Progenitor cell of endocrine pancreas (in vitro differentiated cells): ENCODE results near the gene VDAC2.

GRCh38 chr10:74067534-74068093, 69.7 kb downstream of the VCL start:
- PRO-cap = no peak

DNA sequence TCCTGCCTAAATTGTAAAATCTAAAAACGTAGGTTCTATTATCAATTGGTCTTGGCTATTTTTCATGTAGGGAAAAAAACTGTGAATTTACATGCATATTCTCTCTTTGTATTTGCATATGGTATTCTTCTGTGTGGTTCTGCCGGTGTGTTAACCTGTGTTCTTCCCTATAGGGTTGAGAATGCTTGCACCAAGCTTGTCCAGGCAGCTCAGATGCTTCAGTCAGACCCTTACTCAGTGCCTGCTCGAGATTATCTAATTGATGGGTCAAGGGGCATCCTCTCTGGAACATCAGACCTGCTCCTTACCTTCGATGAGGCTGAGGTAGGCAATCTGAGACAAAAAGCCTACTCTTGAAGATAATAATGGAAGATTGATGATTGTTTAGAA, 72.6 kb downstream of the VCL start:
- PRO-cap = no peak

DNA sequence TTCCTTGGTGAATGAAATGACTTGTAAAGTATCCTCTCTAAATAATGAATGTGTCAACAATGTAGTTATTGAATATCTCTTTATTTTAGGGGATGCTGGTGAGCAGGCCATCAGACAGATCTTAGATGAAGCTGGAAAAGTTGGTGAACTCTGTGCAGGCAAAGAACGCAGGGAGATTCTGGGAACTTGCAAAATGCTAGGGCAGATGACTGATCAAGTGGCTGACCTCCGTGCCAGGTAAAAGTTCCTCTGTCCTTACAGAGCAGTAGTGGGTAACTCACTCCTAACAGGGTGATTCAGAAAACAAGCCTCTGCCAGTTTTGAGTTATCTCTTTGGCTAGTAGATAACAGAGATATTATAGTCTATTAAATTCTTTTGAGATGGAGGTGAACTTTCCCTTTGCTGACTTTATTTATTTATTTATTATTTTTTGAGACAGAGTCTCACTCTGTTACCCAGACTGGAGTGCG, 67.3 kb downstream of the AP3M1 start:
- PRO-cap = no peak

- PRO-cap = no peak
Observed at GRCh38 chr10:74224044-74225043, 73.3 kb downstream of the ADK start.

DNA sequence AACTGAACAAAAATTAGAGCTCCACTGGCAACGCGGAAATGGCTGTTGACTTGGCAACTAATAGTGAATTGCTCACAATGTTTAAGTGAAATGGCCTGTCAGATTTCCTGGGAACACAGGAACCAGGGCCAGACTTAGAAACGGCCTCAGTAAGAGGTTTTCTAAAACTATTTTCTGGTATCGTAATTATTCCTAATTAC, 87.2 kb downstream of the ADK start:
- PRO-cap = no peak

DNA sequence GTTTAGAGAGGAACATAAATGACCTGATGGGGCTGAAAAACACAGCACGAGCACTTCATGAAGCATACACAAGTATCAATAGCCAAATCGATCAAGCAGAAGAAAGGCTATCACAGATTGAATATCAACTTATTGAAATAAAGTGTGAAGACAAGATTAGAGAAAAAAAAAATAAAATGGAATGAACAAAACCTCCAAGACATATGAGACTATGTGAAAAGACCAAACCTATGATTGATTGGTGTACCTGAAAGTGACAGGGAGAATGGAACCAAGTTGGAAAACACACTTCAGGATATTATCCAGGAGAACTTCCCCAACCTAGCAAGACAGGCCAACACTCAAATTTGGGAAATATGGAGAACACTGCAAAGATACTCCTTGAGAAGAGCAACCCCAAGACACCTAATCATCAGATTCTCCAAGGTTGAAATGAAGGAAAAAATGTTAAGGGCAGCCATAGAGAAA, 197.7 kb downstream of the ADK start:
- PRO-cap = no peak

DNA sequence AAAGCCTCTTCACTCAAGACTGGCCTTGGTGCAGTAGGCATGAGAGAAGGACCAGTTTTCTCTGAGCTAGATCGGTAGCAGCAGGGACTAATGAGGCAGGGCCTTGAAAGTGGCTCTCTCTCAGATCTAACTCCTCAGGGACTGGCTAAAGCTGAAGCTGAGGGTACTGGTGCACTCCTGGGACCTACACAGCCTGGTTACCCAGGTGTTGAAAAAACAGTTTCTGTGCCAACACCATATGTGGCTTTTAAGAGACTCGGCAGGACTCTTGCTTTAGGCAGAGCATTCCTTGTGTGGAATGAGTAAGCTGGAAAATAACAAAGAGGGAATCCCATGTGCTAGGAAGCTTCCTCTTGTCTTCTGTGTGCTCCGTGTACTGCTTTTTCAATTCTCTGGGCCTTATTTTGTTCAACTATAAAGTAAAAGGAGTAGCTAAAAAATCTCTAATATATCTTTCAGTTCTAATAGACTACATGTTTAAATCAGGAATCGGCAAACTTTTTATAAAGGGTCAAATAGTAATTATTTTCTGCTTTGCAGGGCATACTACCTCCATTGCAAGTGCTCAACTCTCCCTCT, 186.2 kb upstream of the KAT6B start:
- PRO-cap = no peak

- PRO-cap = no peak
Observed at GRCh38 chr10:74672903-74673283, 153.5 kb upstream of the KAT6B start.

DNA sequence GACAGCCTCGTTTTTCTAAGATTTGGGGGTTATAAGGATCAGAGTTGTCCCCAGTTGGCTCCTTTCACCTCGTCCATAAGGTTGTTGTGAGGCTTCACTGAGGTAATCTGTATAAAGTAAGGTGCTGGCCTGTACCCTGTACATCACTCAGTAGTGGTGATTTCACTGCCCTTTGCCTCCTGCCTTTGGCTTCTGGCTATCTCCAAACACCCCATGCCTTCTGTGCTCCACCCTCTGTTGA, 54.8 kb downstream of the KAT6B start:
- PRO-cap = no peak

DNA sequence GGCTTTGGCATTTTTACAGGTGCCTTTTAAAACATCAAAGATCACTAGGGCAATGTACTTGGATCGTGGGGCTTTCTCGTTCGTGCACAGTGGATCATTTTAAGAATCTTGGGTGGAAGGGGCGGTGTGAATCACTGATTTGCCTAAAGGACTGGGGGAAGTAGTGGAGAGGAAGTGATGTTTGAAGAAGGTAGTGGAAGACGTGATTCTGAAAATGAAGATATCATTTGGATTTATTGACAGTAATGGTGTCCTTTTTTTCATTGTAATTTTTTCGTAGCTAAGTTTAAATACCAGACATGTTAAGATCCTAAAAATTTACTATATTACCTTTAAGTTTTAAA, 897 bp downstream of the SAMD8 start:
- PRO-cap = no peak

GRCh38 chr10:75187964-75188566, 22.5 kb upstream of the VDAC2 start:
- PRO-cap = no peak

GRCh38 chr10:75209640-75210914, at the start of gene VDAC2:
VDAC2 (plus strand) TSS chr10:75210796.
- PRO-cap = bidirectional peak, plus-strand start at chr10:75209990, minus-strand start at chr10:75209929; bidirectional peak, plus-strand start at chr10:75210201, minus-strand start at chr10:75210047; bidirectional peak, plus-strand start at chr10:75210307, minus-strand start at chr10:75210294; bidirectional peak, plus-strand start at chr10:75210835, minus-strand start at chr10:75210435

- PRO-cap = no peak
Observed at GRCh38 chr10:75396826-75397309, 4.7 kb downstream of the ZNF503 start.

DNA sequence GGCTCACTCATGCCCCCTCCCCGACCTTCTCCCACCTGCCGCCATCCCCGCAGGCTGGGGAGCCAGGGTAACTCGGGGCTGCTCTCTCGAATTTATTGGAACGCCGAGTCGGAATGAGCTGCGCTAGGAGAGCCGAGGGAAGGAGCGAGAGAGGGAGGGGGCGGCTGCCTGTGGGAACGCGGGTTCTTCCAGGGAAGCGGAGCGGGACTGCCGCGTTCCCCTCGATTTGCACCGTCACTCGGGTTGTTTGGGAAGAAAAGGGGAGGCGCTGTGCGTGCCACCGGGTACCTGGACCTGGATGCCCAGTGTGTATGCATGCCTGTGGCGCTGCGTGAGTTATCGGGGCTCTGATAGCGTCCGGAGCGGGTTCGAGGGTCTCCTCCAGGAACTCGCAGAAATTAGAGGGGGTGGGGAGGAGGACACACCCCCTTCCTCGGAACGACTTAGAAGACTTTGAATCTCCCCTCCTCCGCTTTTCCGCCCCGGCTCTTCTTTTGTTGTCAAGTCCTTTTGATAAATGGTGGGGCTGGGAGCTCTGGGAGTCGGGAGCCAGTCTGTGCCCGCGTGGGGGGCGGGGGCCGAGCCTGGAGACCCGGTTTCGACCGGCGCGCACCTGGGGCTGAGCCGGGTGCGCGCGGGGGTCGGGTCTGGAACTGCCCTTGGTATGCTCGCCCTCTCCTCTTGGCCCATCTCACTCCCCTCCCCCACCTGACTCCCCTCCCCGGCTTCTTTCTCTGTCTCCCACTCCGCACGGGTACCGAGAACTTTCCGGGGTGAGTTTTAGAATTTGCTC, 1.9 kb upstream of the ZNF503 start:
- PRO-cap = bidirectional peak, plus-strand start at position 332 of the sequence, minus-strand start at position 115 of the sequence; bidirectional peak, plus-strand start at position 744 of the sequence, minus-strand start at position 496 of the sequence

GRCh38 chr10:75612861-75613616, 181.6 kb downstream of the LRMDA start:
- PRO-cap = no peak

DNA sequence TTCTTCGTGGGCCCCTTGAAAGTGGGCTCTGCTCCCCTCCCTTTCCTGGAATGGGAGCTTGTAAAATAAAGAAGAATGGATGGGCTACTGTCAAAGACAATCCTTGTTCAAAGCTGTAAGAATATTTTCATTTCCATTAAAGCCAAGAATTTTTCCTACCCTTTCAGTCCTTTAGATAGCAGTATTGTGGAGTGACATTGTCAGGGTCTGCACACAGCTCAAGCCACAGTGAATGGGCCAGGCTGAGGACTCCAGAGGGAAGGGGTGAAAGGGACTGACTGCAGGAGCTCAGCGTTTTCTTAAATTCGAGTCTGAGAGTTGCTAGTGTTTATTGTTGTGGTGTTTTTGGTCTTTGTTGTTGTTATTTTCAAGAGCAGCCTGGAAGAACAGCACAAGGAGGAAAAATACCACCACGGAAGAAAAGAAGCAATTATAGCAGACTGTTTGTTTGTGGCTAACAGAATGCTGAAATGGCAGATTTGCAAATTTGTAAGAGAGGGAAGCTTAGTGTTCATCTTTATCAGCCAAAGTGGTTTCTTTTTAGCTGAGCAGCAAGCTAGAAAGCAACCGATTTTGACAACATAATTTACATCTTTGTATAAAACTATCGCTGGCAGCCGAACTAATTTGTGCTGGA, 192.0 kb downstream of the LRMDA start:
- PRO-cap = no peak

GRCh38 chr10:75640739-75641502, 209.5 kb downstream of the LRMDA start:
- PRO-cap = no peak

DNA sequence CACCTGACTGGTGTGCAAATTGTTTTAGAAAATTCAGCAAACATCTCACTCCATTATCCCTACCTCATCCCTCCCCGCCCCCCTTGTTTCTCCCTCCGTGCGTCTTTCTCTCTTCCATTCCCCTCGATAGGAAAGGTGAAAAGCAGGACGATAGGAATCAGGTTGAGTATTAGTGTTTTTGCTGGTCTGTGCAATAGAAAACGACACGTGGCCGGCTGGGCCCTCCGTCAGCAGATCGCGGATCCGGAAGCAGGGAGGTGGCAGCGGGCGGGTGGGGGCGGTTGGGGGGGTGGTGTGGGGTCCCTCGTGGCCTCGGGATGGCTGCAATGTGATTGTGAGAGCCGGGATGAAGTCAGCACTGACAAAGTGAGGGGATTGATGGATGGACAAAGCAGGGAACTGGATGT, 280.7 kb downstream of the LRMDA start:
- PRO-cap = no peak

- PRO-cap = no peak
Observed at GRCh38 chr10:76024567-76025261, 593.3 kb downstream of the LRMDA start.

- PRO-cap = no peak
Observed at GRCh38 chr10:76137443-76138041, 706.1 kb downstream of the LRMDA start.